Endothelial cell of umbilical vein (primary cell): ENCODE measurements around a stretch of chr11.

GRCh38 chr11:126410525-126411239, 55.2 kb downstream of the ST3GAL4 start:
- PRO-cap: no peak
CAGE:
- cytosol, long polyA minus RNA: no peak
- cytosol, long polyA plus RNA: no peak
- long polyA plus RNA: no peak
- nucleus, long polyA minus RNA: no peak
- nucleus, long polyA plus RNA: no peak

DNA sequence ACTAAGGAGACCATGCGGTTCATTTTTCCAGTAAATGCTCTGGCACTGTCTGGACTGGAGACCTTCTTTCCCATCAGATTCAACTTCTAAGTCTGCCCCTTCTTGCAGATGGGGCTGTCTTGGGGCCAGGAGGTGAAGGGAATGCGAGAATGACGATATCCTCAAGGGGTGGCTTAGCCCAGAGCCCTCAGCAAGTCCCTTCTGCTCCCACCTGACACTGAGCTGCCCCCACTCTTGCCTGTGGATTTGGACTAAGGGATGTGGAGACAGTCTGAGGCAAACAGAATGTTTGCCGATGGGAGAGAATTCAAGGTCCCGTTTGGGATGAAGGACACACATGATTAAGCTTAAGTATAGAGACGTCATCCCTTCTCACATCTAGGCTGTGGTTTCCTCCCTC, 71.3 kb downstream of the ST3GAL4 start:
- PRO-cap: no peak
CAGE:
- cytosol, long polyA minus RNA: no peak
- cytosol, long polyA plus RNA: no peak
- long polyA plus RNA: no peak
- nucleus, long polyA minus RNA: no peak
- nucleus, long polyA plus RNA: no peak

DNA sequence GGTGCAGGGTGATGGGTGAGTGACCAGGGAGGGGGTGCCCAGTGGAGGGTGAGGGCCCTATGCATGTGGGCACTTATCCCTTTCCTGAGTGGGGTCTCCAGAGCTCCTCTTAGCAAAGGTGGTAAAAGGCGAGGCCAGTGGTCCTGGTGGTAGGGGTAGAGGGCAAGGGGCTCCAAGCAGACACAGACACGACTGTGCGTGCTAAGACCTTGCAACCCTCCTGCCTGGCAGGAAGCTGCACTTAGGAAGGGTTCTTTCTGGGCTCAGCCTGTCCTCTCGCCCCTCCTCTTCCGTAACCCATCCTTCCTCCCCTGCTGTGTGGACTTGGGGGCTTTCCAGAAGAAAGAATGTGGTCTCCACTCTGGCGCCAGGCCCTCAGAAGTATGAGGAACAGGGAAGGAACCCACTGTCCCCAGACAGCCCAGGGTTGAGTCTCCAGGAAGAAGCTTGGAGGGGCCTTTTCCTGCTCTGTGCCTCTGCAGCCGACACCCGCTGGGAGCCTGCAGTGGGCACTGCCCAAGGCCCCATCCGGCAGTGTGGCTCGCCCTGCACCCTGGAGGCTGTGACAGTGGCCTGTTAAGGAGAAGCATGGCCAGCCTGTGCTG, 112.5 kb downstream of the ST3GAL4 start:
- PRO-cap: no peak
CAGE:
- cytosol, long polyA minus RNA: no peak
- cytosol, long polyA plus RNA: no peak
- long polyA plus RNA: no peak
- nucleus, long polyA minus RNA: no peak
- nucleus, long polyA plus RNA: no peak

GRCh38 chr11:126685668-126686158, 314.9 kb downstream of the KIRREL3 start:
- PRO-cap: no peak
CAGE:
- cytosol, long polyA minus RNA: no peak
- cytosol, long polyA plus RNA: no peak
- long polyA plus RNA: no peak
- nucleus, long polyA minus RNA: no peak
- nucleus, long polyA plus RNA: no peak

- PRO-cap: no peak
CAGE:
- cytosol, long polyA minus RNA: no peak
- cytosol, long polyA plus RNA: no peak
- long polyA plus RNA: no peak
- nucleus, long polyA minus RNA: no peak
- nucleus, long polyA plus RNA: no peak
Measured at GRCh38 chr11:127109779-127110297, 109.3 kb upstream of the KIRREL3 start.

DNA sequence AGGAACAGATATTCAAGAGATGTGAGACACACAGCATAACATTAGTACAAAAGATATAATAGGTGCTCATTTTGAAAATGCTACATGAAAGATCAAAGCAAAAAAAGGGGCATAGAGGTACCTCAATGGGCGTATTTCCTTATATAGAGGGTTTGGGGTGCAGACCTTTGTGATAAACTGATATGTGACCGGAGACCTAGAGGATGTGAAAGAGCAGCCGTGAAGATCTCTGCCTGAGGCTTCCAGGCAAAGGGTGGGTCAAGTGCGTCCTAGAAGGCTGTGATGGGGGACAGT, 551.4 kb downstream of the ETS1 start:
- PRO-cap: no peak
CAGE:
- cytosol, long polyA minus RNA: no peak
- cytosol, long polyA plus RNA: no peak
- long polyA plus RNA: no peak
- nucleus, long polyA minus RNA: no peak
- nucleus, long polyA plus RNA: no peak

DNA sequence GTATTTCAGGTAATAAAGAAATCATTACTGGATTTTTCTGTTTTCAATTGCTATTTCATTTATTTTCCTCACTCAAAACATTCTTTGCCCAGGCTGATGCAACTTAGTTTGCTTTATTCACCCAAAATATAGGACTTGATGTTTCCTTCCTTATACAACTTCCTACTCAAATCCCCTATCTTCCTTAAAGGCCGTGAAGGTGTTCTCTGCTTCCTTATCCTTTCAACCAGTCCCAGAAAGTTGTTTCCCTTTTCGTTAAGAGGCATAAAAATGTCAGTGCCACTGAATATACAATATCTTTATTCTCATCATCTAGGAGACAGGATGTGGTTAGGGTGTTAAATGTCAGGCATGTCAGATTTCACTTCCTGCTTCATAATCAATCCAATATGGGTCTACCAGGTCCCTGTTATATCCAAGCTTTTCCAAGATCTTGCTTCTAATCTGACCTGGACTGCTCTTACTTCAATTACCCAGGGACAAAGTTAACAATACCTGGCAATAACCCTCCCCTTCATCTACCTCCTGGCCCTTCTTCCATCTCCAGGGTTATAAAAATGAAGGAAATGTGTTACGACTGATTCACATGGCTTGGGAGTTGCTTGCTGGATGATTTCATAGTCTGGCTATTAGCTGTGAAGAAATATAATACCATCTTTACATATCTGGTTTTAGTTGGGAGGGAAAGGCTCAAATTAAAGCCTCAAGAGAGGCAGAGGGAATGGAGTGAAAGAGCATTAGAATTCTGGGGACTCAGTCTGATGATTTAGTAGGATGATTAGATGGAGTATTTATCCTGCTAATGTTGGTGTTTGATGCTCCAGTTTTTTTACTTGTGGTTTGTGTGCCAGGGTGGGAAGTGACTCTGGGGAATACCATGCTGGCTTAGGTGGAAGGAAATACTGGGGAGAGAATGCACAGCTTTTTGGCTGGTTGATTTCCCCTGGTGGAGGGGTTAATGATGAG, 534.4 kb downstream of the ETS1 start:
- PRO-cap: no peak
CAGE:
- cytosol, long polyA minus RNA: no peak
- cytosol, long polyA plus RNA: no peak
- long polyA plus RNA: no peak
- nucleus, long polyA minus RNA: no peak
- nucleus, long polyA plus RNA: no peak

- PRO-cap: no peak
CAGE:
- cytosol, long polyA minus RNA: no peak
- cytosol, long polyA plus RNA: no peak
- long polyA plus RNA: no peak
- nucleus, long polyA minus RNA: no peak
- nucleus, long polyA plus RNA: no peak
Measured at GRCh38 chr11:128210441-128211035, 376.8 kb downstream of the ETS1 start.

DNA sequence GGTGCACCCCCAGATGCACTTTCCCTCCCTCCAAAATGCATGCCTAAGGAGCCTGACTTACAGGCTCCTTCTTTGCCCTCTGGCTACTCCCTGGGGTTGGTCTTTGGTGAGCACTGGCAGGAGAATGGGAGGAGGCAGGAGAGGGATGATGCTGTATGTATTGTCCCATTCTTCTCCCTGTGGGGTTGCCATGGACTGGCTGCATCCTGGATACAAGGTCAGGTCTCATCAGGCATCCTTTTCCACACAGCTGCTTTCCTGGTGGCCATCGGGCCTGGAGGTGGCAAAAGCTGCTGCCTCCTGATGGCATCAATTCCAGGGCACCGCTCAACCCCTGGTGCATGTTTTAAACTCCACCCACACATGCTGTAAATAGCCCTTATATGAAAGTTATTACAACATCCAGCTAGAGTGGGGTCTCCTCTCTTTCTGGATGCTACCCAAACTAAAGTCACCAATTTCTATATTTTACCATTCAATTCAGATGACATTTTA, 257.1 kb downstream of the ETS1 start:
- PRO-cap: bidirectional peak, plus-strand start at position 253 of the sequence, minus-strand start at position 92 of the sequence
CAGE:
- cytosol, long polyA minus RNA: no peak
- cytosol, long polyA plus RNA: no peak
- long polyA plus RNA: no peak
- nucleus, long polyA minus RNA: start-site peak on the minus strand centred at position 83 of the sequence, 19 bp wide, 13 reads
- nucleus, long polyA plus RNA: no peak

GRCh38 chr11:128341094-128341774, 246.1 kb downstream of the ETS1 start:
- PRO-cap: no peak
CAGE:
- cytosol, long polyA minus RNA: no peak
- cytosol, long polyA plus RNA: no peak
- long polyA plus RNA: no peak
- nucleus, long polyA minus RNA: no peak
- nucleus, long polyA plus RNA: no peak

DNA sequence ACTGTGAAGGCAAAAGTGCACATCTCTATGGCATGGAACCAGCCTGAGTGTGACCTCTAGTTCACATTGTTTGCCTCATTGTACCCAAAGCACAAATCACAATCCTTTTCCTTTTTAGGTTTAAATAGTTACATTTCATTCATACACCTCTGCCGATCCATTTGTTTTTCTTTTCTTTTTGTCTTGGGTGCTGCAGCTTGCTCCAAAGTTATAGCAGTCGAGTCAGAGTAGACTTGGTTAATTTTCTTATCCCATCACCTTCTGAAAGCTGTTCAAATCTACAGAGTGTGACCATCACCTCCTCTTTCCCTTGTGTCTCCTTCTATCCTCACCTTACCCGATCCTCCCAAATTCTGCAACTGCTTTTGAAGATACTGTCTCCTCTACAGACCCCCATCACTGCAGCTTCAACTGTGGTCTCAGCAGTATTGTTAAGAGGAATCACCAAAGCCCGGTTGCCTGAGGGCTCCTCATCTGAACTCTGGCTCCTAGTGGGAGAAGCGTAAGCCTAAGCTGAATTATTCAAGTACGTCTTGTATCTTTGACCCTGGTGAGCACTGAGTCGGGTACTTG, 130.2 kb downstream of the ETS1 start:
- PRO-cap: no peak
CAGE:
- cytosol, long polyA minus RNA: no peak
- cytosol, long polyA plus RNA: no peak
- long polyA plus RNA: no peak
- nucleus, long polyA minus RNA: no peak
- nucleus, long polyA plus RNA: no peak

- PRO-cap: no peak
CAGE:
- cytosol, long polyA minus RNA: no peak
- cytosol, long polyA plus RNA: no peak
- long polyA plus RNA: no peak
- nucleus, long polyA minus RNA: no peak
- nucleus, long polyA plus RNA: no peak
Measured at GRCh38 chr11:128457722-128458081, 129.7 kb downstream of the ETS1 start.

GRCh38 chr11:128476537-128477303, 110.6 kb downstream of the ETS1 start:
- PRO-cap: no peak
CAGE:
- cytosol, long polyA minus RNA: no peak
- cytosol, long polyA plus RNA: no peak
- long polyA plus RNA: no peak
- nucleus, long polyA minus RNA: no peak
- nucleus, long polyA plus RNA: no peak

GRCh38 chr11:128502737-128503202, 84.6 kb downstream of the ETS1 start:
- PRO-cap: bidirectional peak, plus-strand start at chr11:128503023, minus-strand start at chr11:128502905
CAGE:
- cytosol, long polyA minus RNA: no peak
- cytosol, long polyA plus RNA: no peak
- long polyA plus RNA: no peak
- nucleus, long polyA minus RNA: no peak
- nucleus, long polyA plus RNA: no peak

GRCh38 chr11:128512345-128512999, 74.9 kb downstream of the ETS1 start:
- PRO-cap: no peak
CAGE:
- cytosol, long polyA minus RNA: no peak
- cytosol, long polyA plus RNA: no peak
- long polyA plus RNA: no peak
- nucleus, long polyA minus RNA: no peak
- nucleus, long polyA plus RNA: no peak

DNA sequence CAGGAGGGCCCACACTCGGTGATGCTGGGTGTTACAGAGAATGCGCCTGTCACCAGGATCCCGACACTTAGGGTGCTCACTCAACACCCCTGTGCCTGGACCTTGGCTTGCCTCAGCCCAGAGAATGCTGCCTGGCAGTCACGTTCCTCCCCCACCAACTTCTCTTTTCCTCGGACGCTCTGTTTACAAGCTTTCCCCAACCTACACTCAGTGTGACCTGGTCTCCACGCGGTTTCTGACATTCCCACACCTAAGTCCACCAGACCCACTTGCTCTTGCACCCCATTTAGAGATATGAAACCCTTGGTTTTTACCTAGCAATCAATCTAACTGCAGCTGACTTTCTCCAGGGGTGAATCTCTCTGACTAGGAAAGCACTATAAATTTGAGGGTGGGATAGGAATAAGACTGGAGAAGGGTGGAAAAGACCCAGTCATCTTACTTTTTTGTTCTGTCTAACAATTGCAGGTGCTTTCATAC, 38.1 kb upstream of the ETS1 start:
- PRO-cap: no peak
CAGE:
- cytosol, long polyA minus RNA: no peak
- cytosol, long polyA plus RNA: no peak
- long polyA plus RNA: no peak
- nucleus, long polyA minus RNA: no peak
- nucleus, long polyA plus RNA: no peak

DNA sequence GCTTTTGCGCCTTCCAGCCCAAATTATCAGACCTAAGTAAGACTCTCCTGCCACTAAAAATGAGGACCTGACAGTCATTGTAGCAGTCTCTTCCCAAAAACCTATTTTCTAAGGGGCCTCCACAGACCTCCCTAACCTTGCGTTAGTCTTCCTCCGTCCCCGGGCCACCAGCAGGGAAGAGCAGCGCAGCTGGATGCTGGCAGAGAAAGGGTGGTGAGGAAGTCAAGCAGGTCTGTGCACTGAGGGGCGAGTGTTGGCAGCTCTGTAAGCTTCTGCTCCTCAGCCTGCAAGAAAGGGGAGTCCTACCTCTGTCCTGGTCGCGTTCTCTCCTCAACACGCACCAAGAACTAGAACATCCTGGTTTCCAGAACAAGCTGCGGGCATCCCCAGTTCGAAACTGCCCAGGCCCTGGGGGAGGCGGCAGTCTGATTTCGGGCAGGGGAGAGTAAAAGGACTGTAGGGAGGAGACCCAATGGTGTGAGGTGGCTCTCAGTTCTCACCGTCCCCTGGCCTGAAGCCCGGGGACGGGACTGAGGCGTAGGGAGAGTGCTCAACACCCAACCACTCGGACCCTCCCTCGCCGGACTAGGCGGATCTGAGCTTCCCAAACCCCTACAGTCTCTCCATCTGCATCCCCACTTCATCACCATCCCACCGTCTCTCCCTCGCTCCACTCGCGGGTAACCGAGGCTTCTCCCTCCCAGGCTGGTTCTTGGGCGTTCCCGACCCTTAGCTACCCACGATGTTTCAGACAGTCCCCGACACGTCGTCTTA, 7.8 kb upstream of the FLI1 start:
- PRO-cap: no peak
CAGE:
- cytosol, long polyA minus RNA: no peak
- cytosol, long polyA plus RNA: no peak
- long polyA plus RNA: no peak
- nucleus, long polyA minus RNA: no peak
- nucleus, long polyA plus RNA: no peak

GRCh38 chr11:128696783-128697712, 3.2 kb downstream of the FLI1 start:
- PRO-cap: bidirectional peak, plus-strand start at chr11:128697285, minus-strand start at chr11:128697074
CAGE:
- cytosol, long polyA minus RNA: no peak
- cytosol, long polyA plus RNA: no peak
- long polyA plus RNA: no peak
- nucleus, long polyA minus RNA: start-site peak on the minus strand at chr11:128696994-128697224, 9 reads
- nucleus, long polyA plus RNA: no peak

DNA sequence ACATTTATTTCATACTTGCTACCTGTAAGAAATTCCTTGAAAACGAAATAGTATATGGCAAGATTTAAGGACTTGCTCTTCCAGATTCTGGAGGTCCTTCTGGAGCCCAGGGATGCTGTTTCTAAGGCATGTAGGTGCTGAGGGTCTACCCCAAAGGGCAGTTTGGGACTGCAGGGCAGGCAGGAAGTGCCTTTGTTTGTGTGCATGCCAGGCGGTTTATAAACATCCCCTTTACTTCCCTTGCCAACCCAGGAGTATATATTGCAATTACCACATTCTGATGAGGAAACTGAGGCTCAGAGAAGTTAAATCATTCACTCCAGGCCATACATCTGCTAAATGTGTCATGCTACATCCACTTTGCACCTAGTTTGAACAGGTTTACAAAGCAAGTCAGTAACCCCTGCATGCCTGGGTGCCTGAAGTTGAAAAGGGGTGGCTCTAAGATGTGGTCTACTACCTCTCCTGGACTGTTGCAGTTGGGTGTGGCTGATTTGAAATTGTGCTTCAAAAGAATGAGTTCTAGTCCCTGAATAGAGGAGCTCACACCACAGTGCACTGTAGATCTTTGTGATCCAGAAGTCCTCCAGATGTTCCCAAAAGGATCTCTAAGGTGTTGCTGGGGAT, 23.6 kb downstream of the FLI1 start:
- PRO-cap: no peak
CAGE:
- cytosol, long polyA minus RNA: no peak
- cytosol, long polyA plus RNA: no peak
- long polyA plus RNA: no peak
- nucleus, long polyA minus RNA: no peak
- nucleus, long polyA plus RNA: no peak

DNA sequence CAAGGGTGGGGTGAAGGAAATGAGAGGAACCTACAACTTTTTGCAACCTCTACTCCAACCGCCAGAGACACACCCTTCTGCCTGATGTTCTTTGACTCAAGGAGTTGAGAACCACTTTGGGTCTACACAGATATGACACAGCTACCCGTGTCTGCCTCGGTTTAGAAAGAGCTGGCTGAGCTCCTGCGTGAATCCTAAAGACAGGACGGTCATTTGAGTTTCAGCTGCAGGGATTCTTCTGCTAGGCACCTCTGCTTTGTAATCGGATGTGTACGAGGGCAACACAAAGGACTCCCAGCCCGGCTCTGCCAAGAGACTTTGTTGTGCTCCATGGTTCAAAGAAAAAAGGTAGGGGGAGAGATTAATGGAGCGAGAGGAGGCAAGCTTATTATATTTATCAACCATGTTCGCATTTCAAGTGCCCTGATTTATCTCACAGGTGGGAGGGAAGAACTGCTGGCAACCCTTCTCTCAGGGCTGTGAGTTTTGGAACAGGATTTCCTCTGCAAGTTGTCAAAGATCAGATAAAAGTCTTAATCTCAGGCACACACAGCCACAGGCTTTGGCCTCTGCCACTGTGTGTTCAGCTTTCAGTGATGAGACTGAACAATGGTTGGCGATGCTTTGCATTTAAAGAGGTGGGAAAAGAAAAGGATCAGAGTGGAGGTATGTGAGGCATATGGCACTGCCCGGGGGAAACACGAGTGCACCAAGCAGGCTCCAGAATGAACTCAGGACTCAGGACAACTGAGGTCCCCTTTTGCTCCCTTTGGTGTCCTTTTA, 35.2 kb downstream of the FLI1 start:
- PRO-cap: bidirectional peak, plus-strand start at position 637 of the sequence, minus-strand start at position 604 of the sequence
CAGE:
- cytosol, long polyA minus RNA: no peak
- cytosol, long polyA plus RNA: no peak
- long polyA plus RNA: no peak
- nucleus, long polyA minus RNA: no peak
- nucleus, long polyA plus RNA: no peak